Prostate gland (tissue), 2 donors: ENCODE results near the gene PTPRR.

GRCh38 chr12:69819989-69820486 lies 5.0 kb upstream of the MYRFL start:
- PRO-cap = no peak
- RAMPAGE, long total RNA, 2 experiments = no peak in any of the 2 experiments

- PRO-cap = no peak
- RAMPAGE, long total RNA, 2 experiments = no peak in any of the 2 experiments
Measured at GRCh38 chr12:70012922-70013276, 187.9 kb downstream of the MYRFL start.

DNA sequence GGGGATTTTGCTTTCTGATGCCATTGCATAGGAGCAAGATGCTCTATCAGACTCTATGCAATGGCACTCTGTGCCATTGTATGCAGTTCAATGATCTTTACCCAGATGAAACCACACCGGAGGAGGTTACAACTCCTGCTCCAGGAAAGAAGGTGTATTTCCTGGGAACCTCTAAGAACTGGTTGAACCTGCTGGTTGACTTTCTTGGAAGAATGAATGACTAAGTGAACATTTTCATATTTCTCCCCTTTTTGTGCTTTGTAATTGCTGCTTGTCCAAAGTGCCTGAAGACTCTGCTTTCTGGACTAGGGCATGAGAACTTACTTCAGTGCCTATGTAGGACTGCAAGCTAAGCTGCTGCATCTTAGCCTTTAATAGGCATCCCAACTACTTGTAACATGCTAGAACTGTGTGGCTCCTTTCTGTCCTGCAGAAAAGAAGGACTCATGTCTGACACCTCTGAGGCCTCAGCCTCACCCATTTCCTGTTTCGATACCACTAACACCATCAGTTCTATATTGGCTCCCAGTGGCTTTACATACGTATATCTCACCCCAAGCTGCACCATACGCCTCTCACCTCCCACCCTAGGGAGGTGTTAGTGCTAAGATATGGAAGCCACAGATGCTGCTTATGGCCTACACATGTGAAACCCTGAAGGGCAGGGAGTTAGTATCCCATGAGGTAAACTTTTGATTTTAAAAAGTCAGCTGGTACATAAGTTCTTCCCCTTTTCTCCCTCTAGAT lies 193.4 kb upstream of the CNOT2 start:
- PRO-cap = no peak
- RAMPAGE, long total RNA, 2 experiments = no peak in any of the 2 experiments

- PRO-cap = no peak
- RAMPAGE, long total RNA, 2 experiments = no peak in any of the 2 experiments
Measured at GRCh38 chr12:70055505-70055846, 187.8 kb upstream of the CNOT2 start.

DNA sequence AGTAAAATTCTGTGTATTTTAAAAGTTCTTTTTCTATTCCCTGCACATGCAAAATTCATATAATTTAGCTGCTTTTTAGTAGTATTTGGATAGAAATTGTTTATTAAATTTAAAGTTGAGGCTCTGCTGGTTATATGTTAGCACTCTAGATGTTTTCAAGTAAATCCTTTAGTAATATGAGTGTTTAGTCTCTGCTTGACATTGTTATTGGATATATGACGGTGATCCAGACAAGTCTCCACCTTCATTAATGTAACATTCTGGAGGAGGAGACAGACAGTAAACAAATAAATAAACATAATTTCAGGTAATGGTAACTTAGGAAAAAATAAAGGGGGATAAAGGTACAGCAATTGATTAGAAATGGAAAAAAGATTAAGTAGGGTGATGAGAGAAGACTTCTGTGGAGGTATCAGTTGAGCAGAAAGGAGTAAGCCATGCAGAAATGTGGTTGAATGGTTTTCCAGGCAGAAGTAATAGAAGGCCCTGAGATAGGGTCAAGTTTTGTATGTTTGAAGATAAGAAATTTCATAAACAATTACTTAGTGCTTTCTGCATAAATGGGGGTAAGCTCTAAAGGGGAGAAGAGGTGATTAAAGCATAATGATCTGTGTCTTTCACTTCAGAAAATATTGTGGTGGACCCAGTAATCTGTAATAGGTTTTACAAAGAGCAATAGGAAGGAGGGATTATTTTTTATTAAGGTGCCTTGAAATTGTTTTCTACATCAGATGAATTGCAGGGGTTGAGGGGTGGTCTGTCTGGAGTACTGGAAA lies 7.2 kb downstream of the CNOT2 start:
- PRO-cap = no peak
- RAMPAGE, long total RNA, 2 experiments = no peak in any of the 2 experiments

GRCh38 chr12:70320830-70321924 lies 44.9 kb upstream of the KCNMB4 start:
- PRO-cap = no peak
- RAMPAGE, long total RNA, 2 experiments = no peak in any of the 2 experiments

- PRO-cap = no peak
- RAMPAGE, long total RNA, 2 experiments = no peak in any of the 2 experiments
Measured at GRCh38 chr12:70543341-70543846, 93.8 kb downstream of the PTPRB start.

GRCh38 chr12:70756106-70756660 lies 119.0 kb upstream of the PTPRB start:
- PRO-cap = no peak
- RAMPAGE, long total RNA, 2 experiments = no peak in any of the 2 experiments

DNA sequence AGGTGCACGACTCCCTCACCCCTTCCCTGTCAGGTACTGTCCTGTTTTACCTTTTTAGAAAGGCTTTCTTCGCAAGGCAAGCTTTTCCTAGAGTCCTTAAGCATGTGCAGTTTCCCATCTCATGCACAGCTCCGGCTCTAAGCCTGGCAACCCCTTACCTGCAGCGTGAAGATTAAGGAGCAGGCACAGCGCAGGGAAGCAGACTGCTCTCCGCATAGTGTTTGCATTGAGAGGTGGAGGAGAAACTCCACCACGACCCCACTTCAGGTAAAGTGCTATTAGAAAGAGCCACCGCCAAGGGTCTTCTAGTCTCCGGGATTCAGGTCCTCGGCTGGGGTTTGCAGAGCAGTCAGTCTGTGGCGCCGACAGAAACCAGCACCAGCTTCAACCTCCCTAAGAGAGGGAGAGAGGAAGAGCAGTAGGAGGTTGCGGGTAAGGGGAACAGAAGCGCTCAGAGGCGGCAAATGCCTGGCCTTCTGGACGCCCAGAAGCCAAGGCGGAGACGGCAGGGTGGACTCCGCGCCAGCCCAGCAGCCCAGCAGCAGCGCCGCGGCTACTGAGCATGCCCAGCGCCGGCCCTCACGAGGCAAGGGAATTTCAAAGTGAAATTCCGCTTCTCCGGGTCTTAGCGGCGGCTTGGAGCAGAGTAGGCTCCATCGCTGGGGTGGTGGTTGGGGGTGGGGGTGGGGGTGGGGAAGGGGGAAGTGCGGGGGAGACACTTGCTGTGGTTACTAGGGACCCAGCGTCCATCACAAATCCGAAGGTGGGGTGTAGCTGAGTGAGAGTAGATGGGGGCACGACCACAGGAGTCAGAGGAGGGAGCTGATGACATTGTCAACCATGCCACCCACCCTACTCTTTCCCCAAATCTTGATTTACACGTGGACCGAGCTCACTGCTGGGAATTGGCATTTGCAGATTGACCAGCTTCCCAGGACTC lies at the start of gene PTPRR:
Gene PTPRR (minus strand): TSS at position 564 of the 940 bp plus-strand sequence.
- PRO-cap = no peak
- RAMPAGE, long total RNA, 2 experiments = no peak in any of the 2 experiments

- PRO-cap = no peak
- RAMPAGE, long total RNA, 2 experiments = no peak in any of the 2 experiments
Measured at GRCh38 chr12:71440122-71440791, 659 bp downstream of the LGR5 start.

GRCh38 chr12:71658565-71659796 lies 4.7 kb downstream of the ZFC3H1 start:
- PRO-cap = no peak
- RAMPAGE, long total RNA, 2 experiments = no peak in any of the 2 experiments

DNA sequence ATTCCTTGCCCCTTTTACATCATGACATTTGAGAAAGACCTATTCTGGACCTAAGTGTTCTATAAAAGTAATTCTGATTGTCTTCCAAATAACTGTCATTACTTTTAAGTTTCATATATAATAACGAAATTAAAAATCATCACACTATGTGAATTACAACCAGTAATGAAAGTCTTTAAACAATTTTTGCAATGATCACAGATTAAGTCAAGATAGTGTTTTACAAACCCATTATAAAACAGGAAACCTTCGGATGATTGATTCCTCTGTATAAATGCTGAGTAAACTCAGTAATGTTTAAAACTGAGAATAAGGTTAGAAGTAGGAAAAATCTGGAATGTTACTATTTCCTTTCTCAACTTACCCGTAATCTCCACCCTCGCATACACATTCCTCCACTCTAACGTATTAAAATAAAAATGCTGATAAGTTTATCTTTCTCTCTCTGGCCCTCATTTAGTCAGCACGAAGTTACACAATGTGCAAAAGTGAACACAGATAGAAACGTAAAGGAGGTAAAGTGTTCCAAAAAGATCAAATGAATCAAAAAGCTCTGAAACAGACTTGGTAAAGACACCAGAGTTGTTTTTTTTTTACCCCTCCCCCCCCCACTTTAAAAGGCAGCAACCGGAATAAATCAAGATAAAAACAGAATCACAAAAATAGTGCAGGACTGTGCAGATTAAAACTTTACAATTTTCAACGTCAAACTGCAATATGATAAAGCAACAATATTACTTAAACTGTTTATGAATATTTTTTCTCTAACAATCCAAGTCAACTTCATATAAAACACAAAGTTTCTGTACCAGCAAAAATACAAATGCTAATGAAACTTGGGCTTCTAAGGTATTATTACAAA lies 1.5 kb downstream of the ZFC3H1 start:
- PRO-cap = no peak
- RAMPAGE, long total RNA, 2 experiments = no peak in any of the 2 experiments

- PRO-cap = no peak
- RAMPAGE, long total RNA, 2 experiments = no peak in any of the 2 experiments
Measured at GRCh38 chr12:75478281-75478493, 2.4 kb upstream of the GLIPR1 start.

- PRO-cap = no peak
- RAMPAGE, long total RNA, 2 experiments = no peak in any of the 2 experiments
Measured at GRCh38 chr12:75889044-75889684, 195.3 kb downstream of the NAP1L1 start.

DNA sequence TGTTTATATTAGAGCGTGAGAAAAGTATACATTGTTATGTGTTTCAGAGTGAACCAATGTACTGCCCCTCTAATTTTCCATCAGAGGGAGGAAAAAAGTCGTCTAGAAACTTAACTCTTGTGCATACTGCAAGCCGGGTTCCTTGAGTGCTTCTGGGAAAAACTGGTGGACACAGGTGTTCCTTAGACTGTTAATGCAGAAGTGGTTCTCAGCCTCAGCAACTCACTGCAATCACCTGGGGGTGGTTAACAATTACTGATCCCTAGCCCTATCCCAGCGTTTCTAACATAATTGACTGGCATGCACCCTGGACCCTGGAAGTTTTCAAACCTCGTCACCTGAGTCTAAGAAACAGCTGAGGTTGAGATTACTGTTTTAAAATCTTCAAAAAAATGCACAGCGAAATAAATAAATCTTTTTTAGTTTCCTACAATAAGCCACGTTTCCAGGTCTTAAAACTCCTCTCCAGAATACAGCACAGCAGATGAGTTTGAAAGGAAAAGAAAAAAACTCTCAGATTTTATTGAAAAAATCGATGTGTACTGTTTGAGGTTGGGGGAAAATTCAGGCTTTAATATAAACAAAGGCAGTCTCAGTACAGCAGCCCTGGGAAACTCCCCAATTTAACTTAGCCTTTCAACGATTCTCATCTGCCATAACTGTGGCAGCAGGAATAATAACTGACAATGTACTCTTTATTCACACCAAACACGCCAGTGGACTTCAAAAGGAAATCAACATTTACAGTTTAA lies 98.4 kb downstream of the NAP1L1 start:
- PRO-cap = no peak
- RAMPAGE, long total RNA, 2 experiments = no peak in any of the 2 experiments

DNA sequence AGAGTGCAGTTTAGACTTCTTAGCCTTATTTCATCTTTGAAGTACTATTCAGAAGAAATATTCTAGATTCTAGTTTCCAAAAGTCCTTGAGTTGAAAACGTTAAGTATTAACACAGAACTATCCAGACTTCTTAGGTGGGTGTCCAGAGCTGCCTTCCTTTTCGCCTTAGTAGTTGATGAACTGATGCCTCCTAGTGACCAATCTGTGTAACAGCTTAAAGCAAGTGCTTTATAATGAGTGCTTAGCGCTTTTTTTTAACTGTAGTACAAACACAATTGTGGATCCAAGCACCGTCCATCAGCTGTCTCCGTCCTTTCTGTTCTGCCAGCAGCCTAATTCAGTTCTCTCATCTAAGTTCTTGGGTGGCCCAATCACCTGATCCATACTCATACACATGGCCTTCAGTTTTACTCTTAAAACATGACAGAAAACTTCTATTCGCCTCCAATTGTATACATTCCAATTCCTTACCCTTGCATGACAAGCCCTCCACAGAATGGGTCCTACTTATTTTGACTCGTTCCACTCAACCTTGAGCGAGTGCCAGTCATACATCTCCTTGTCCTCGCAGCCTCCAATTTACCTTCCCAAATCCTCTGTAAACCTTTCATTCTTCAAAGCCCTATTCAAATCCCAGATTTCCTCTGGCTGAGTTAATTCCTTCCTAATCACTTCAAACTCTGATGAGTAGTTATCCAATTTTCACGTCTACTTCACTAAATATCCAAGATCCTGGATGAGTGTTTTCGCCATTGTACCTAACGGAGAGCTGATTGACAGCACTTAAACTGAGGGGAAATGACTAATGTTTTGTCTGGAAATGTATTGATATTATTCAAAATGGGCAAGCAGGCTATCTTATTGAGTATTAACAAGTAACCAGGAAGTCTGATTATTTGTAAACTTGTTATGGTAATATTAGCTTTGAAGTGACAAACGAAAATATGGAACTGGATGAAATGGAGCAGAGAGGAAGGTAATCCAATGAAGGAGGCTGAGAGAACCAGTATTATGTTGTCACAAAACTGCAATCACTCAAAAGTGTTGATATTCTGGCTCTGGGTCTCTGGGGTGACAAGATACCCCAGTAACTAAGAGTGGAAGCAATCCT lies 47.0 kb downstream of the NAP1L1 start:
- PRO-cap = no peak
- RAMPAGE, long total RNA, 2 experiments = no peak in any of the 2 experiments

GRCh38 chr12:76040523-76041351 lies 43.7 kb downstream of the NAP1L1 start:
- PRO-cap = no peak
- RAMPAGE, long total RNA, 2 experiments = no peak in any of the 2 experiments

- PRO-cap = no peak
- RAMPAGE, long total RNA, 2 experiments = no peak in any of the 2 experiments
Measured at GRCh38 chr12:76082932-76083311, 1.6 kb downstream of the NAP1L1 start.

DNA sequence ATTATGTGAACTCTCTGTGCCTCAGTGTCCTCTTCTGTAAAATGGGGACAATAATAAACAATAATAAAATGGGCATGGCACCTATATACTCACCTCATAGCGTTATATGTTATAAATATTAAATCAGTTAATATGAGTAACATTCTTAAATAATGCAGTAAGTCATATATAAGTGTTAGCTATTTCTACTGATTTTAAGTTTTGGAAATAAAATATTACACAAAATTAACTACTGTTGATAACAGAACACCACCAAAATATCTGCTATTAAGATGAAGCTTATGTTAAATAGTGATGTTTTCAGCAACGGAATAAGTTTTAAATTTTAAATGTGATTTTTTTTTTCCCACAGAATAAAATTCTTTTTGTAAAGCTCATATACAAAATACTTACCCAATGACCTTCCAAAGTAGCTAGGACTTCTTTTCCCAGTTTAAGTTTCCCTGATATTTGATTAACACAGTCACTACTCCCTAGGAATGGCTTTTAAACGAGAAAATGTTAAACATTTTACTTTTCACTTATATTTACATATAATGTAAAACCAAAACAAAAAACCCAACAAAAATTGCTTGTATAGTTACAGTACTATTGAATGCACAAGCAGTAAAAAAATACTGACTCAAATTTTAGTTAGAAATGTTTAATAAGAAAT lies 24.9 kb upstream of the BBS10 start:
- PRO-cap = no peak
- RAMPAGE, long total RNA, 2 experiments = no peak in any of the 2 experiments

GRCh38 chr12:76739040-76739737 lies 24.7 kb upstream of the ZDHHC17 start:
- PRO-cap = no peak
- RAMPAGE, long total RNA, 2 experiments = no peak in any of the 2 experiments